Skeletal muscle tissue (tissue), 7 donors: ENCODE data around the genes COL6A2 and DIP2A.

DNA sequence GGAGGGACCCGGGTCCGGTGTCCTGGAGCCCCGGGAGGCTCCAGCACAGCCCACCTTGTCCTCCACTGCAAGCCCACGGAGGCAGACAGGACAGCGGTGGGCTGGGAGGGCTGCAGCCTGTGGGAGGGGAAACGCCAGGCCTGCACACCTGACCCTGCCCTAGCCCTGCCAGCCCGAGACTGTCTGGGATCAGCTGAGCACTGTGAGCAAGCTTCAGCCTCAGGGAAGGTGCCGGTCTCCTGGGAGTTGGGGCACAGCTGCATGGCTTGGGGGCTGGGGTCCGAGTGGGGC is 53.6 kb downstream of the COL18A1 start:
- PRO-cap, 3 experiments, result no peak in any of the 3 experiments
- RAMPAGE, long total RNA, result no peak
- RRBS, 2 experiments, result 40 to 52% methylated on average over 2 of the region's 9 CpGs

DNA sequence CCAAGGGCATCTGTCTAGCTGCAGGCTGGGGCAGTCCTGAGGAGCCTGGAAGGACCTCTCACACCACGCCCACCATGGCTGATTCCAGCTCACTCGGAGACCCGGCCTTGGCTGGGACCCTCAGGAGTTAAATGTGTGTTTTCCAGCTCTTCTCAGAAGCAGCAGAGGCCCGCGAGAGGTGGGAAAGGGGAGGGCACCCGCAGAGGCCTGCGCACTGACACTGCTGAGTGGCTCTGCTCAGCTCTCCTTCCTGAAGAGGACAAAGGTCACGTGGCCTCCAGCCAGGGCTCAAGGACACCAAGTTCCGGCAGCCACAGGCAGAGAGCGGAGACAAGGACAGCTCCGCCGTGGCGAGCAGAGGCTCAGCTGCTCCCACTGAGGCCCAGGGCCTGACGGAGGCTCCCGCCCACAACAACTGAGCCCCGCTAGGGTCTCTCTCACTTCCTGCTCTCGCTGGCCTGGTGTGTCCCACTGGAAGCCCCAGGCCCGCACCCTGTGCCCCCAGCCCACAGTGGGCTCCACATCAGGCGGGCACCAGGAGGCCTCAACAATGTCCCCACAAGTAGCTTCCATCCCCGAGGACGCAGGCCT is 16.9 kb downstream of the SLC19A1 start:
- PRO-cap, 3 experiments, result no peak in any of the 3 experiments
- RAMPAGE, long total RNA, result no peak
- RRBS, 2 experiments, result no CpG with 5 or more reads among the region's 21 CpGs

GRCh38 chr21:45535572-45536020 is 6.6 kb downstream of the SLC19A1 start:
- PRO-cap, 3 experiments, result no peak in any of the 3 experiments
- RAMPAGE, long total RNA, result no peak
- RRBS, 2 experiments, result 75 to 98% methylated on average over 2 to 3 of the region's 17 CpGs

GRCh38 chr21:45706468-45706894 is 63.0 kb downstream of the PCBP3 start:
- PRO-cap, 3 experiments, result peak in 2 of 3 experiments; most common minus-strand start chr21:45706750 (in 2)
- RAMPAGE, long total RNA, result no peak
- RRBS, 2 experiments, result no CpG with 5 or more reads among the region's 1 CpG

- PRO-cap, 3 experiments, result no peak in any of the 3 experiments
- RAMPAGE, long total RNA, result no peak
- RRBS, 2 experiments, result no CpG with 5 or more reads among the region's 20 CpGs
Measured at GRCh38 chr21:45830159-45830881, 151.2 kb upstream of the COL6A1 start.

DNA sequence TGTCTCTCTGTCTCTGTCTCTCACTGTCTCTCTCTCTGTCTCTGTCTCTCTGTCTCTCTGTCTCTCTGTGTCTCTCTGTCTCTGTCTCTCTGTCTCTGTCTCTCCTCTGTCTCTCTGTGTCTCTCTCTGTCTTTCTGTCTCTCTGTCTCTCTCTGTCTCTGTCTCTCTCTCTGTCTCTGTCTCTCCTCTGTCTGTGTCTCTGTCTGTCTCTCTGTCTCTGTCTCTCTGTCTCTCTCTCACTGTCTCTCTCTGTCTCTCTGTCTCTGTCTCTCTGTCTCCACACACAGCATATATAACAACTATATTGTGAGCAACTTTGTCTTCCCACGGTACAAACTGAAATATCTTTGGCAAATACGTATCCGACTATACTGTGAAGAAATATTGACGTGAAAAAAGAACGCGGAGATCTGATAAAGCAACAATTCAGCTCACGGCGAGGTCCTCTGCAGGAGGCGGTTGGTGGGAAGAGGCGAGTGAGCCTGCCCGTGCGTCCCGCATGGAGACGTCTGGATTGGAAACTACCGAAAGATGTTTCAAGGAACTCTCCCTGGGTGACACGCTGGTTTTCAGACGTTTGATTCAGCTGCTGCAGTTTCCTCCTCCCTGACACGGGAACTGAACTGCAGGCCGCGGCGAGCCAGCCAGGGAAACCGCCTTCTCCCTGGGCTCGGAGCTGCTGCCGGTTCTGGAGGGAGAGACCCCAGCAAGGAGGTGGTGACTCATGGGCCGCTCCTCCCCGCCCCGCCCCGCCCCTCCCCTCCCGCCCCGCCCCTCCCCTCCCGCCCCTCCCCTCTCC is 533 bp upstream of the COL6A1 start:
- PRO-cap, 3 experiments, result peak in 3 of 3 experiments; most common minus-strand start position 690 of the sequence (in 2)
- RAMPAGE, long total RNA, result no peak
- RRBS, 2 experiments, result no CpG with 5 or more reads among the region's 31 CpGs

DNA sequence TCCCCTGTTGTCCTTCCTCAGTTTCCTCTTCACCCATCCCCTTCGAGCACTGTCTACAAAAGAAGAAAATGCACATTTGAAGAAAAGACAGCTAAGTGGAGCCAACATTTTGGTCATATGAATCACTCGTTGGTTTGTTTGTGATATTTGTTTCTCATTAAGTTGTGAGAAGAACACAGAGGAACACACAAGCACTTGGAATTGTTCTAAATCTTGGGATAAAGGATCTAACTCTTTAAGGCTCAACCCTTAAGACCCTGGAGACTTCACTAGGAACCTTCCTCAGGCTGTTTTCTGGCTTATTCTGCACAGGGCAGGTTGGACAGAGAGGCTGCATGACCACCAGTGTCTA is 35.4 kb upstream of the COL6A2 start:
- PRO-cap, 3 experiments, result no peak in any of the 3 experiments
- RAMPAGE, long total RNA, result no peak
- RRBS, 2 experiments, result no CpG with 5 or more reads among the region's 2 CpGs

GRCh38 chr21:46092167-46093309 is 5.4 kb upstream of the COL6A2 start:
- PRO-cap, 3 experiments, result peak in 3 of 3 experiments; most common plus-strand start chr21:46092712 (in 2); most common minus-strand start chr21:46092232 (in 1)
- RAMPAGE, long total RNA, result no peak
- RRBS, 2 experiments, result 74 to 76% methylated on average over 4 of the region's 29 CpGs

GRCh38 chr21:46097313-46098234 is at the start of gene COL6A2:
TSS of gene COL6A2 (plus strand) at chr21:46098112.
- PRO-cap, 3 experiments, result peak in 3 of 3 experiments; most common plus-strand start chr21:46098123 (in 2); most common minus-strand start chr21:46098046 (in 3)
- RAMPAGE, long total RNA, result start-site peak on the plus strand at chr21:46098107-46098155, 4,238 and 2,456 reads in 2 replicates
- RRBS, 2 experiments, result 4 to 5% methylated on average over 37 to 38 of the region's 77 CpGs

GRCh38 chr21:46130197-46131219 is 24.9 kb downstream of the FTCD start:
- PRO-cap, 3 experiments, result no peak in any of the 3 experiments
- RAMPAGE, long total RNA, result no peak
- RRBS, 2 experiments, result 45% methylated on average over 1 of the region's 32 CpGs

DNA sequence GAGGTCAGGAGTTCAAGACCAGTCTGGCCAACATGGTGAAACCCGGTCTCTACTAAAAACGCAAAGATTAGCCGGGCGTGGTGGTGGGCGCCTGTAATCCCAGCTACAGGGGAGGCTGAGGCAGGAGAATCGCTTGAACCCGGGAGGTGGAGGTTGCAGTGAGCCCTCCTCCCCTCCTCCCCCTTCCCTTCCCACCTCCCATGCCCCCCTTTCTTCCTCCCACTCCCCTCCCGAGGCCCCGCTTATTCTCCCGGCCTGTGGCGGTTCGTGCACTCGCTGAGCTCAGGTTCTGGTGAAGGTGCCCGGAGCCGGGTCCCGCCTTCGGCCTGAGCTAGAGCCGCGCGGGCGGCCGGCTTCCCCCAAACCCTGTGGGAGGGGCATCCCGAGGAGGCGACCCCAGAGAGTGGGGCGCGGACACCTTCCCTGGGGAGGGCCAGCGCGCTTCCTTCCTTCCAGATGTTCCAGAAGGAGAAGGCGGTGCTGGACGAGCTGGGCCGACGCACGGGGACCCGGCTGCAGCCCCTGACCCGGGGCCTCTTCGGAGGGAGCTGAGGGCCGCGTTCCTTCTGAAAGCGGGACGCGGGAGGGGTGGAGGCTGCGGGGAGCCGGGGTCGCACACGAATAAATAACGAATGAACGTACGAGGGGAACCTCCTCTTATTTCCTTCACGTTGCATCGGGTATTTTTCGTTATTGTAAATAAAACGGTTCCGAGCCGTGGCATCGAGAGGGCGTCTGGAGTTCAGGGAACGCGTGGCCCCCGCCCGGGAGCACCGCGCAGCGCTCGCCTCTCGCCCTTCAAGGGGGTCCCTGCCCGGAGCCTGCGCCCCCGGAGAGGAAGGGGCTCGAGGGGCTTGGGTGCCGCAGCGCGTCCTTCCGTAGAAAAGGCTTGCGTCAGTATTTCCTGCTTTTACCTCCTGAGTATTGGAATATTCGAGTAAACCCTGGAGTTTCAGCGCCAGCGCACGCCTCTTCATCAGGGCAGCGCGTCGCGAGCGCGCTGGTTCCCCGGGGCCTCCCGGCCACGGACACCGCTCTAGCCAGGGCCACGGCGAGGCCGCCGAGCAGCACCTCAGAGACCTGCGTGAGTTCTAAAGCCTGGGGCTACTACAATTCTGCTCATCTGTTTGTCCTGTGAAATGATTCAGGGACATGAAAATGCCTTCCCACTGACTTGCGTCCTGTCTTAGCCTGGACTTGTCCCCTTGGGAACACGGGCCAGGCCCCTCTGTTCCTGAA is 11.4 kb downstream of the YBEY start:
- PRO-cap, 3 experiments, result peak in 3 of 3 experiments; most common plus-strand start position 455 of the sequence (in 2)
- RAMPAGE, long total RNA, result no peak
- RRBS, 2 experiments, result 5 to 6% methylated on average over 30 of the region's 95 CpGs

DNA sequence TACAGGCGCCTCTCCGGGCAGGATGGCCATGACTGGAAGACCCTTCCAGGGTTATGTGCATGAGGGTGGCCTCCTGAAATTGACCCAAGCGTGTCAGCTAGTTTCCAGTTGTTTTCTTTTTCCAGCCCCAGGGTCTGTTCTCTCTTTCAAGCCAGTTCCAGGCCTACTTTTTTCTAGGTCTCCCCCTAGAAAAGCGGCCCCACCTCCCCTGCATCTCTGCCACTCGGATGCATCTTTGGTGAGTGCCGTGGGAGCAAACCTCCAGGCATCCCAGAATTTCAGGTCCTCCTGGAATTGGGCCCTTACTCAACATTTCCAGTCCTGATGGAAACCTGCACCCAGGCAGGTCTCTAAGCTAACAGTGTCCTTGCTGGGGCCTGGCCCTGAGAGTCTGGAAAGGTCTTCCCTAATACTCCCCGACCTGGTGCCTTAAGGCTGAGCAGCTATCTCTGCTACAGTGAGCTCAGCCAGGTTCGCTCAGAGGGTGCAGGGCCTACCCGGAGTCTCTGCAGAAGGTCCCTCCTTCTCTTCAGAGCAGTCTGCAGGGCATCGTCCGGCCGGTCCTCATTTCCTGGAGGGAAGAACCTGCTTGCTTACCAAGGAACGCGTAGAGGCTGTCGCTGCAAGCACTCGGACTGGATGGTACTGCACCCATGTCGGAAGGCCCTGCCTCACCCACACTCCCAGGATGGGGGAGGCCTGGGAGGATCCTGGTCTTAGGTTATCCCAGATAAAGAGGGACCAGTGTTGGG is 8.5 kb downstream of the C21orf58 start:
- PRO-cap, 3 experiments, result no peak in any of the 3 experiments
- RAMPAGE, long total RNA, result no peak
- RRBS, 2 experiments, result 98 to 100% methylated on average over 1 to 3 of the region's 17 CpGs

DNA sequence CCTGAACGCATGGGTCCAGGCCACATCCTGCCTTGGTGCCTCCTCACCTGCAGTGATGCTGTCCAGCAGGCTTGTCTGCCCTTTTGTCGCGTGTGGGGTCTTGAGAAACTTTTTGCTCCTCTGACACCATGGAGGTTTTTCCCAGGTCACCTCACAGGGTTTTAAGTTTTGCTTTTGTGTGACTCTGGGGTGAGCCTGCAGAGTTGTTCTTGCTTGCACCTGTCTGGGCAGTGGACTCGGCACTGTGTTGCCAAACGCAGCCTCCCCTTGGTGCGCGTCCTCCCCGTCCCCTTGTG is 62.6 kb downstream of the PCNT start:
- PRO-cap, 3 experiments, result peak in 1 of 3 experiments; most common plus-strand start position 230 of the sequence (in 1); most common minus-strand start position 57 of the sequence (in 1)
- RAMPAGE, long total RNA, result no peak
- RRBS, 2 experiments, result no CpG with 5 or more reads among the region's 8 CpGs

DNA sequence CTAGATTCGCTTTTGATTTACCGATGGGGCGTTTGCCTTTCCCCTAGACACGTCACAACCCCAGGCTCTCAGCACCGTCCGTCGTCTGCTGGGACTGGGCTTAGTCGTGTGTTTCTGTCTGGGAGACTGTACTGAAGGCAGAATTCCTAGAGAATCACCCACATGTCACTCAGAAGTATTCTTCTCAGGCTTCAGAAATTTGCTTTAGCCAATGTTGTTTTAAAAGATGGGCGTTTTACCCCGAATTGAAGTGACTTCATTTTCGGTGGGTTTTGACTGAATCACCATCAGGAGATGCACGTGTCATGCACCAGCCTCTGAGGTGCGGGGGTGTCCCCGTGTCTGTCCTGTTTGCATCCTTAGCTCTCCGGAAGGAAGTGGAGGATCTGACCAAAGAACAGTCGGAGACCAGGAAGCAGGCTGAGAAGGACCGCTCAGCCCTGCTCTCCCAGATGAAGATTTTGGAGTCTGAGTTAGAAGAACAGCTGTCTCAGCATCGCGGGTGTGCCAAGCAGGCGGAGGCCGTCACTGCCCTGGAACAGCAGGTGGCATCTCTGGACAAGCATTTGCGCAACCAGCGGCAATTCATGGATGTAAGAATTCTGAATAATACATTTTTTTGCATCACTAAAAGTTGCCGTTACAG is 61.7 kb upstream of the DIP2A start:
- PRO-cap, 3 experiments, result no peak in any of the 3 experiments
- RAMPAGE, long total RNA, result no peak
- RRBS, 2 experiments, result no CpG with 5 or more reads among the region's 24 CpGs

DNA sequence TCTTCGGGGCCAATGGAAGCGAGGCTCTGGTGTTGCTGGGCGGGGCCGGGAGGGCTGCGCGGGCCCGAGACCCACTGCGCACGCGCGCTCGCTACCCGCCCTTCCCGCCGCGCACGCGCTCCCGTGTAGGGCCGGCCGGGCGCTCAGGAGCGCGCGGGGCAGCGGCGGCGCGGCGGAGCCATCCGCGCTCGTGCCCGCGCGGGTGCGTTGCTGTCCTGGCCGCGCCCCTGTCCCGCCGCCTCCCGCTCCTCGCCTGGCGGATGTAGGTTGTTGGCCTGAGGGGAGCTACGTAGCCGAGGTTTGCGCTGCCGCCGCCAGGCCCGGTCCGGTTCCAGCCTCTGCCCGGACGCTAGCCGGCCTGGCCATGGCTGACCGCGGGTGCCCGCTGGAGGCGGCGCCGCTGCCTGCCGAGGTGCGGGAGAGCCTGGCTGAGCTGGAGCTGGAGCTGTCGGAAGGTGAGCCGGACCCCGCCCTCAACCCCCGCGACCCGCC is at the start of gene DIP2A:
Gene DIP2A, plus strand, starts transcription at position 124 of the 492 bp plus-strand sequence.
- PRO-cap, 3 experiments, result peak in 3 of 3 experiments; most common plus-strand start position 146 of the sequence (in 1)
- RAMPAGE, long total RNA, result no peak
- RRBS, 2 experiments, result 2% methylated on average over 18 of the region's 68 CpGs

GRCh38 chr21:46555782-46556211 is 49.1 kb downstream of the S100B start:
- PRO-cap, 3 experiments, result no peak in any of the 3 experiments
- RAMPAGE, long total RNA, result no peak
- RRBS, 2 experiments, result no CpG with 5 or more reads among the region's 14 CpGs

DNA sequence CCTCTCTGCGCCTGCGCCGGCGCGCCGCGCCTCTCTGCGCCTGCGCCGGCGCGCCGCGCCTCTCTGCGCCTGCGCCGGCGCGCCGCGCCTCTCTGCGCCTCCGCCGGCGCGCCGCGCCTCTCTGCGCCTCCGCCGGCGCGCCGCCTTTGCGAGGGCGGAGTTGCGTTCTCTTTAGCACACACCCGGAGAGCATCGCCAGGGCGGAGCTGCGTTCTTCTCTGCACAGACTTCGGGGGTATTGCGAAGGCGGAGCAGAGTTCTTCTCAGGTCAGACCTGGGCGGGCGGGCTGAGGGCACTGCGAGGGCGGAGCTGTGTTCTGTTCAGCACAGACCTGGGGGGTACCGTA is 63.7 kb downstream of the PRMT2 start:
- PRO-cap, 3 experiments, result no peak in any of the 3 experiments
- RAMPAGE, long total RNA, result no peak
- RRBS, 2 experiments, result no CpG with 5 or more reads among the region's 49 CpGs